Temporal lobe (tissue), 2 donors: ENCODE measurements around the genes RAB6A, DNAJB13, P4HA3 and CHRDL2.

DNA sequence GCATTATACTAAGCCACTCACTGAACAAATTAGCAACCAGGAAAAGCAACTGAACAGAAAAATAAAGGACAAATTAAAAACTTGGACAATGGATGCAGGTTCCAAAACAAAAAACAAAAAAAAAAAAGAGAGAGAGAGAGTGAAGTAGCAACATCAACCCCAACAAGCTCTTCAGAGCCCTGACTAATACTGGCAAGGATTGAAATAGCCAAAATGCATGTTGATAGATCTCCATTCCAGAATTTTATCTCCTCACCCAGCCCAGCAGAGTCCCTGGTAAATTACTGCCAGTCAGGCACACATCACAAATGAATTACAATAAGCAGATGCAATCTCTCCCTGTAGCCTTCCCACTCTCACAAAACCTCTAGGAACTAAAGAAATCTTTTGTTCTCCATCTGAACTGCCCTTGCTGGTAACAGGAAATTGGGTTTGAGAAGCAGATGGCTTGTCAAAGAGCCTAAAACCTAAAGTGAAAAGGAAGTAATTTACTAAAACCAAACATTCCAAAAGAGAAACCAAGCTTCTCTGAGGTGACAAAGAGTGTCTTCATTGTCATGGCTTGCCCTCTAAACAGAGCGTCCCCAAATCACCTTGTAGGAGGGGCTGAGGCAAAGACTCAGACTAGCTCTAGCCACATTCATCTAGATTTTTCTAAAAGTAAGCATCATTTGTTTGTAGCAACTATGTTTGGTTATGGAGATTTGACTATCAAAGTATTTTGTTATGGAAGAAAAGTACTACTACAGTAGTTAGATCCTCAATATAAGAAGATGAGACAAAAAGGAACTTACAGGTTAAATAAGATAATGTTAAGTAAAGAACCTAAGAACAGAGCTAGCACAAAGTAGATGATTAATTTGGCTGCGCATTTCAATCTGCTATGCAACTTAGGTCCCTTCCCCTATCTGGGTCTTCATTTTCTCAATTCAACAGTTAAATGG lies 59.4 kb downstream of the FAM168A start:
- RAMPAGE, long total RNA: no peak

GRCh38 chr11:73660809-73661710 lies 14.7 kb downstream of the PLEKHB1 start:
- RAMPAGE, long total RNA: no peak

GRCh38 chr11:73760610-73761662 lies at the start of gene RAB6A:
RAB6A (minus strand) TSS chr11:73761074.
- RAMPAGE, long total RNA: start-site peak on the minus strand at chr11:73760633-73761101, 2,147 and 2,541 reads in 2 replicates

DNA sequence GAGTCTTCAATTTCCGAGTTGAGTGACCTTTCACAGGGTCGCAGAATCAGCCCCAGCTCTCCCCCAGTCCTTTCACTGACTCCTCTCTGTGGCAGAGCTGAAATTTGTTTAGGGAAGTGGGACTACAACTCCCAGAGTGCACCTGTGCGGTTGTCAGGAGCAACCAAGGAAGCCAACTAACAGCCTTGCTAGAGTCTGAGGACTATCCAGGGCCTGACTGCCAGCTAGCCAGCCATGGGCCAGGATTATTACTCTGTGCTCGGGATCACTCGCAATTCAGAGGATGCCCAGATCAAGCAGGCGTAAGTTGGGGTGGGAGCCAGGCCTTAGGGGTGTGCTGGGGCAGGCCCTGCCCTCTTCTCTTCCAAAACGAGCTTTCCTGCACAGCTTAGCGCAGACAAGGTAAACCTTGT lies at the start of gene DNAJB13:
DNAJB13 (plus strand) TSS at position 191 of the 413 bp plus-strand sequence.
- RAMPAGE, long total RNA: no peak

- RAMPAGE, long total RNA: no peak
Observed at GRCh38 chr11:73968173-73969149, 14.2 kb downstream of the UCP2 start.

DNA sequence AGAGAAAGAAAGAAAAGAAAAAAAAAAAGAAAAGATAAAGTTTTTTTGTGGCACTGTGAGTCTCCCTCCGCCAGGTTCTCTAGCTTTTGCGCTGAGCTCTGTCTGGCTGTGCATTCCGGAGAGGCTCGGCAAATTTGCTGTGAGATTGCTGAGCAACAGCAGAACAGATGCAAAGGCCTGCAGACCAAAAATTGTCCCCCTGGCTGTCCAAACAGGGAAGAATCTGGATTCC lies 1.4 kb upstream of the UCP2 start:
- RAMPAGE, long total RNA: no peak

DNA sequence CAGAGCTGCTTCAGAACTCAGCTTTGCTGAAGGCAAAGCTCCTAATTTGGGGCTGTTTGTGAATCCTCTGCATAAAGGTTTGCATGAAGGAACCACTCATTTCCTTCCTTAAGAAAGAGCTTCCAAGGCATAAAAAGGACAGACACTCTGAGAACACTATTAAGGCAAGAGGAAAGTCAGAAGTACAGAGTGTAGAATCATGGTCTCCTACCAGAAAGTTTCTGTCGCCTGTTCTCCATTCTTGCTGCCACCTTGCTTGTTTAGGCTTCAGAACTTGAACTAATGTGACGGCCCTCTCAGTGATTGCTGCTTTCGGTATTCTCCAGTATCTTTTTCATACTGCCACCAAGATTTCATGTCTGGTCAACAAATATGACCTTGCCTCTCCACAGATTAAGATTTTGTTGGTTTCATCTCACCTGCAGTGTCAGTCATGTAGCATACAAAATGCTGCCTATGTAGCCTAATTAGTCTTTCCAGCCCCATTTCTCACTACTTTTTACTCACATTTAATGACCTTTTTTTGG lies 61.5 kb upstream of the UCP3 start:
- RAMPAGE, long total RNA: no peak

DNA sequence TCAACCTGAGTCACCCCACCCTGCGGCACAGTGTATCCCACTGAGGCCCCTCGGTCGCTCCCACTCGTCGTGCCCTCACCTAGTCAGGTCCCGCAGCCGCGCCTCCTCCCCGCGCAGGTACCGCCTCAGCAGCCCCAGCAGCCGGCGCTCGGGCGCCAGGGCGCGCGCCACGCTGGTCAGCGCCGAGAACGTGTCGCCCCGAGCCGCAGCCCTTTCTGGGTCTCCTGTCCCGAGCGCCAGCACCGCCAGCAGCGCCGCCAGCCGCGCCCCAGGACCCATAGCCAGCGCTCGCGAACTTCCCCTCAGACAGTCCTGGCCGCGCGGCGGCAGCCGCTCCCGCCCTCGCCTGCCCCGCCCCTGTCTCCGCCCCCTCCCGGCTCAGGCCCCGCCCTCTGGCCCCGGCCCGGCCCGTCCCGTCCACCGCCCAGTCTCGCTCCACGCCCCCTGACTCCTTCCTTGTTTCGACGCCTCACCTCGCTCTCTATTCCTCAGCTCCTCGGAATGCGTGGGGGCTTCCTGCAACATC lies at the start of gene P4HA3:
P4HA3 (minus strand) TSS at position 308 of the 526 bp plus-strand sequence.
- RAMPAGE, long total RNA: no peak

GRCh38 chr11:74397336-74397694 lies 918 bp downstream of the PGM2L1 start:
- RAMPAGE, long total RNA: no peak

GRCh38 chr11:74441936-74442341 lies 25.4 kb downstream of the KCNE3 start:
- RAMPAGE, long total RNA: no peak

- RAMPAGE, long total RNA: no peak
Observed at GRCh38 chr11:74572310-74572854, 20.0 kb upstream of the POLD3 start.

GRCh38 chr11:74681816-74682256 lies 49.4 kb downstream of the CHRDL2 start:
- RAMPAGE, long total RNA: no peak

DNA sequence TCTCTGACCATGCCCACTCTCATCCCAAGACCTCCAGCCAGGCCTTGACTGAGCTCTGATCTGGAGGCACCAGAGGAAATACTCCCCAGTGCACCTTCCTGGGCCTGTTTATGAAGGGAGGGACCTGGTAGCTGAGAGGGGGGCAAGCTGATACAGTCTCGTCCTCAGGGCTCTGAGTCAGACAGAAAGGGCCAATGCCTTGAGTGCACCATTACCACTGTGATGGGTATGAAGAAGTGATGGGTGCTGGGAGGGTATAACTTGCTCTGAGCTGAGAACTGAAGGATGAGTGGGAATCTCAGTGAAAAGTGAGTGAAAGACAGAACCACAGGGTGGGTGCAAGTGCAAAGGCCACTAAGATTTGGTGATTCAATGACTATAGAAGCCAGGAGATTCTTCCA lies 48.9 kb downstream of the CHRDL2 start:
- RAMPAGE, long total RNA: no peak

- RAMPAGE, long total RNA: no peak
Observed at GRCh38 chr11:74682984-74684019, 47.9 kb downstream of the CHRDL2 start.

GRCh38 chr11:74696755-74697434 lies 34.3 kb downstream of the CHRDL2 start:
- RAMPAGE, long total RNA: no peak

GRCh38 chr11:74730825-74731920 lies at the start of gene CHRDL2:
CHRDL2 (minus strand) TSS chr11:74731426.
- RAMPAGE, long total RNA: no peak

DNA sequence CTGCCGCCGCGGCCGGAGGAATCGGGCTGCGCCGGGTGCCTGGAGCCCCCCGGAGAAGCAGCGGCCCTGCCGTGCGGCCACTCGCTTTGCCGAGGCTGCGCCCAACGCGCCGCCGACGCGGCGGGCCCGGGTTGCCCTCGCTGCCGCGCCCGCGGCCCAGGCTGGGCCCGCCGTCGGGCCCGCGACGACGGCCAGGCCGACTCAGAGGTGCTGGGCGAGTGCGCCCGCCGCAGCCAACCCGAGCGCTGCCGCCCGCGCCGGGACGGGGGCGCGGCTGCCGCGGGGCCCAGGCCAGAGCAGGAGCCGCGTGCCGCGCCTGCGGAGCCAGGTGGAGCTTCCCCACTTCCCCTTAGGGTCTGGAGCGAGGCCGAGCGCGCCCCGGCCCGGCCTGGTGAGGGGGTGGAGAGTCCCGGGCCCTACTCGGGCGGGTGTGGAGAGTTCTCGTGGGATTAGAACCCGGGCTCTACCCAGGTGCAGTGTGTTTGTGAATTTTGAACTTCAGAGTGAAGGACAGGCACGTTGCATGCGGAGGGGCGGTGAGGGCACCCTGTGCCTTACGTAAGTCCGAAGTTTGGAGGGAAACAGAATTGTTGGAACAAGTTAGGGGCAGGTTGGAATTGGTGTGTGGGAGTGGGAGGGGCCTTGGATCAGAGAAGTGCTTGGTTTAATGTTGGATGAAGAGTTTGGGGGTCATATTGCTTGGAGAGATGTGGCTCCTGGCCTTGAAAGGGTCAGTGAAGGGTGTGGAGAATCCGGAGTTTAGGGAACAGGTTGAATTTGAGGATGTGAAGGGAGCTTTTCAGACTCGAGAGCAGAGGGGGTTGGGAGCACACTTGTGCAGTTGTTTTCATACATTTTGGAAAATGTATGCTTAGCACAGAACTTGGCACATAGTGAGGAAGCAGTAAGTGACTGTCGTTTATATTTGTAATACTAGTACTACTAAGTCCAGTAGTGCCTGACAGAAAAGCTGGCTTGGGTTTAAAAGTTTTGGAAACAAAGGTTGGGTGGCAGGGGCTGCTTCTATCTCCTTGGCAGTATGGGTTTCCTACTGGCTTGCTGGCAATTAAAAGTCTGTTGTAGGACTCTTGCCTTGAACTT lies 756 bp downstream of the RNF169 start:
- RAMPAGE, long total RNA: no peak

GRCh38 chr11:74845137-74845725 lies 96.6 kb downstream of the RNF169 start:
- RAMPAGE, long total RNA: no peak

DNA sequence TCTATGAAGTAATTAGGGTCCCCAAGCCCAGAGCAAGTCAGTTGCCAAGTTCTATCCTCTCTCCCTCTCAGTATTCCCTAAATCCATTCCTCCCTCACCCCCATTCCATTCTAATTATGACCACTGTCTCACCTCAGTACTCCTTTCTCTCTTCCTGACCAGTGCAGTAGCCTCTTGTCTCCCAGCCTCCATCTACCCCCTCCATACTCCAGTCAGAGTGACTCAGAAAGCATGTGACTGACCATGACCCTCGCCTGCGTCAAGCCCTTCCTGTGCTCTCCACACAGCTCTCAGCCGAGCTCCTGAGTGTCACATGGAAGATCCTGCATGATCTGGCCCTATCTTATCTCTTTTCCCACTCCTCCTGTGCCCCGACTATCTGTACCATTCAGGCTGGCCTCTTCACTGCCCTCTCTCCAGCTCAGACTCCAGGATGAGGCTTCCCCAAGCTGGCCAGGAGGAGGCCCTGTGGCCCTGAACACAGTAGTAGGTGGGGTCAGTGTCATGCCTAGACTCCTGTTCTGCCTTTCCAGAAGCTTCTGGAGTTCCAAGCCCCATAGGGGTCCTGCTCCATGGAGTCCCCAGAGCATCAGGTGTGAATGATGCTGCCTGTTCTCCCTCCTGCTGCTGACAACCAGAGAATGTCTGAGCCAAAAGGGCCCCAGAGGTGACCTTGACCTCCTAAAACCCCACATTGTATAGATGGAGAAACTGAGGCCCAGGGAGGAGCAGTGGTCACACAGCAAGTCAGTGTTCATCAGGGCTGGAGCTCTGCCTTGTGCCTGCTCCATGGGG lies 42.7 kb downstream of the NEU3 start:
- RAMPAGE, long total RNA: no peak

DNA sequence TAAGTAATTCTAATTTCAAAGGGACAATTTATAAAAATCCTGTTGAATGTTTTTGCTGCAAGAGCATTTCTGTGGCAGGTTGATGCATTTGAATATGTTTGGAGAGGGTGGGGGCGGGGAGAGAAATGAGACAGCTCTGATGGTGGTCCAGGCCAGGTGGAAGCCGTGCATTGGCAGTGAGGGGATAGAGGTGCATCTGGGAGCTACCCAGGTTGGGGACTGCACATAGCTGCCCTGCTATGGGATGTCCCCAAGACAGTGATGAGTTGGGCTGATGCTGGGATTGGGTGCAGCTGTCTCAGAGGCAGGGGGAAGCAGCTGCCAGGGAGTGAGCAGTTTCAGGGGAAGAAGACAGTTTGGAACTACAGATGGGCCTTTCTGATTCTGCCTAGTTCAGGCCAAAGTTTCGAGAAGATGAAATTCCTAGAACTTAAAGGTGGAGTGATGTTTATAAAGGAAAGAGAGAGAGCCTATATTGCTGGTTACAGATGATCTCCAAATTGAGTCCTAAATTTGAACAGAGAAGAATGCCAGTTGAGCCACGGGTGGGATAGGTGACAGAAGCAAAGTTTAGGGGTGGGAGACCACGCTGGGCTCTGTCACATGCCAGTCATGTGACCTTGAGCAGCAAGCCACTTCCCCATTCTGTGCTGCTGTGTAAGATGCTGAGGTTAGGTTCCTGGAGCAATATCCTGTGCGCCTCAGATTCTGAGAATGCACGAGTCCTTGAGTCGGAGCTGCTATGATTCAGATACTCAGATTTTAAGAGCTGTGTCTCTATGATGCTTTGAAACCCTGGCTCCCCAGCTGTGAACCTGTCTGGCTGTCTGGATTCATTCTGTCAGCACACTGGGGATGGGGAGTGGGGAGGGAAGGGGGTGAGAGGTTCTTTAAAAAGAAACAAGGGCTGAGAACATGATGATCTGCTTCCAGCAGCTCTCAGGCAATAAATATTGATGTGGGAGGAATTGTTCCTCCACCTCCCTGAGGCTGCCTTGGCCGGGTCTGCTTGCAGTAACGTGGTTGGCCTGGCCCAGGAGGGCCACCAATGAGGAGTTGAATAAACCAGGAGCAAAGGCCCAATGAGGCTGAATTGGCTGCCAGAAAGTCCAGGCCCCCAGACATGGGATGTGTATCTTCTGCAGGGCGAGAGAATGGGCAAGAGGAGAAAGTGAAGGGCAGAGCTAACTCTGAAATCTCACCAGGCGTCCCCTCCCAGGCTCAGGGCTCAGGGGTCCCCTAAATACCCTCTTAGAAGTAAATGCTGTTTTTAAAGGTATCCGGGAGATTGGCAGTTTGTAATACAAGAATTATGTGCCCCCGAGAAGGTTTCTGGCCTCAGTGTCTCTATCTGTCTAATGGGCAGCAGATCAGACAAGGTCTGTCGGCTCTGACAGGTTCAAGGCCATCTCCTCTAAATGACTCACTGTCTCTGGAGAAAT lies 23.9 kb downstream of the SLCO2B1 start:
- RAMPAGE, long total RNA: no peak